Cardiac fibroblast (primary cell): Measurements from ENCODE around the gene PIAS1.

DNA sequence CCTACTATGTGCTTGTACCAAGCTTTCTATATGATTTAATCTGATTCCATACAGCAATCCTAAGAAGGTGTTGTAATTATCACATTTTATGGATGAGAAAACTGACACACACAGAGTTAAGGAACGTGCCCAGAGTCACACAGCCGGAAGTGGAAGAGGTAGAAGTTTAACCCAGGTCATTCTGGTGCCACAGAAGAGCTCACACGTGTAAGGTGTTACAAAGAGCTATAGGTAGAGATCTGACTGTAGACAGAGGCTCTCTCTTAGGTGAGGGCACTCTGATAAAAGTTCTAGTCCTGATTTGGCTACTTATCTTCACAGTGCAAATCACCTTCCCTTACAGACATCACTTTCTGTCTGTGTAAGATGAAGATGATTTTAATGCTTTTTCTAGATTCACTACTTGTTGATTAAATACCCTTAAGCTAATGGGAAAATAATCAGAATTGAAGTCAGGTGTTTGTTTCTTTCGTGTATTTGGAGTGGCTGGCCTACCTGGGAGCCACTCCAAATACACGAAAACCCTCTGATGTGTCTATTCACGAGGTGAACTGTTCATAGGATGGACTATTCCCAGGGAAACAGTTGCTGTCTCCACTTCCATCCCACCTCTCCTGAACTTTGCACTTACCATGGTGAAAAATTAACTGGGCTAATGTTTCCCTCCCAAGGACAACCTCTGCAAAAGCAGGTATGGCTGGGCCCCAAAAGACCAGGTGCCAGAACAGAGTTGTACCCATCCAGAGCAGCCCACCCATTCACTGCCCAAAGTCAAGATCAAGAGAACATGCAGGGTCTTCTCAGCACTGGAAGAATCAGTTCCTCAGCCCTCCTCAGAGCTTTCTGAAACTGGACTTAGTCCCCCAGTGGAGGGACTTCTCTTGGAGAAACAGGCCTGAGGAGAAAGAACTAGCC, 3.1 kb upstream of the SMAD3 start:
- RRBS: no CpG with 5 or more reads among the region's 6 CpGs

DNA sequence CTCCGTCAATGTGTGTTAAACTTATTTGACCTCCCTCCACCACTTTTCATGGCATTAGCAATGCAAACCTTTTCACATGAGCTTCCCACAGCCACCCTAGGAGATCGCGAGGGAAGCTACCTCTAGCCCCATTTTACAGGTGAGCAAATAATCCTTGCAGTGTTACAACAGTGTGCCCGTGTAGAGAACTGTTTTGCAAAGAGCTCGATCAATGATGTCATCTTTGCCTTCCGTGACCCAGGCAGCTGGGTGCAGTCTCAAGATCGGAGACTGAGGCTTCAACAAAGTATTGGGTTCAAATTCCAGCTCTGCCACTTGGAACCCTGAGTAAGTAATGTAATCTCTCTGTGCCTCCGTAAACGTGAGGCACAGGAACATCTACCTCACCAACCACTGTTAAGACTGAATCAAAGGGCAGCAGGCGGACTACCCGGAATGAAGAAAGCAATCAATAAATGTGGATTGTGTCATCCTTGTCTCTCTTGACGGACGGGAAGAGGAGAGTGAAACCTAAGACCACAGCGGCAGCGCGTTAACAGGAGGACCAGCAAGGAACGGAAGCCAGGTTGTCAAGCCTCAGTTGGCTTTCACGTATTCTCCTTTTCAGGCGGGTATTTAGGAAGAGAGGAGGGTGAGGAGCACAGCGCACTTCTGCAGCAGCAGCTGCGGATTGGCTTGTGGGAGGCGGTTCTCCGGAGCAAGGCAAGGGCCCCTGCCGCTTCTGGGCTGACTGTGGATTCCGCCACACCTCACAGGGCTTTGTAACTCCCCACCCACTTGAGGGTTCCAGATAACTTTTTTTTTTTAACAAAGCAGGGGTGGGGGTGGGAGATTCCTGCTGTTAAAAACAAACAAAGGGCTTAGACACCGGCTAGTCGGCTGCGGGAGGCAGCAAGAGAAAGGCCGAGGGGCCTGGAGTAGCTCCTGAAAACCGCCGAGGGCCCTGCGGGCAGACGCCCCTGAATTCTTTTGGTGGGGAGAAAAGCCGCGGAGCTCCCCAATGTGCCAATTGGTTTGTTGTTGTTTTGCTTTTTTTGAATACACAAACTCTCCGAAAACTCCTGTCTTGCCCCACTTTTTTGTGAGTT, 1.4 kb upstream of the SMAD3 start:
- RRBS: no CpG with 5 or more reads among the region's 36 CpGs

DNA sequence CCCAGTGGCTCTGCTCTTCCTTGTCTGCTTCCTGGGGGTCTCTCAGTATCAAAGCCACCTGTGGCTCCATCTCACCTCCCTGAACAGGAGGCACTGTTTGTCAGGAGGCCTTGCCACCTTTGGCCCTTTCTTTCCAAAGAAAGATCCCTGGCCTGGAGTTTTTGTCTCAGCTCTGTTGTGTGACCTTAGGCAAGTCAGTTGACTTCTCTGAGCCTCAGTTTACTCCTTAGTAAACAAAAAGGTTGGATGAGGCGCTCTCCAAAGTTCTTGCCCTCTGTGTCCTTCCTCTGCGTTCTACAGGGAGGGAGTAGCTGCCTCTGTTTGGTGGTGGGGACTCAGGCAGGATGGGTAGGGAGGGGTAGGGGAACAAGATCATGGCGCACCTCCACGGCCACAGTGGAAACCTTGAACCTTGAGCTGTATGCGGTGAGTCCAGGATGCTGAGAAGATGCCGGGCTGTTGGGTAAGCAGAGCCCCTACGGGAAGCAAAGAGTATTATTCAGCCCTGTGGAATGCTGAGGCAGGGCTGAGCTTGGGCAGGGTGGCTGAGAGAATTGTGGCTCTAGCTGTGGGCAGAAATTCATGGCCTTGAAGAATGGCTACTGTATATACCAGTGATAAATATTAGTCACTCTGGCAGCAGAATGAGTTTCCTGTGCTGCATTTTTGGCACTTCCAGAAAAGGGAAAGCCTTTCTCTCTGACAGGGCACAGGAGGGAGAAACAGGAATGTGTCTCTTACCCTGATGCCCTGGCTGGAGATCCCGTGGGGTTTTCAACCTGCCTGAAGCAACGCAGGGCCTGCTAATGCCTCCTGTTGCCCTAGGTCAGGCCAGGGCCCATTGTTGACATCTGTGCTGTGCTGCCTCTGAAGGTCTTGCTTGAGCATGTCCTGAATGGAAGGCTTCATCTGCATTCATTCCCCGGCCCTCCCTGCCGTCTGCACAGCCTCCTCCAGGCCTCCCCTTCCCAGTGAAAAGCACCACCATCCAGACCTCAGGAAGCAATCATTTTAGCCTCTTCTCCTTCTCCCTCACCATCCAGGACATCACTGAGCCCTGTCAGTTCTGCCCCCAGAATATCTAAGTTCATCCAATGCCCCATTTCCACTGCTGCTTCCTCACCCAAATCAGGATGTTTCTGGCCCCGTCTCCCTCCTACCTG, 40.0 kb downstream of the SMAD3 start:
- RRBS: no CpG with 5 or more reads among the region's 12 CpGs

DNA sequence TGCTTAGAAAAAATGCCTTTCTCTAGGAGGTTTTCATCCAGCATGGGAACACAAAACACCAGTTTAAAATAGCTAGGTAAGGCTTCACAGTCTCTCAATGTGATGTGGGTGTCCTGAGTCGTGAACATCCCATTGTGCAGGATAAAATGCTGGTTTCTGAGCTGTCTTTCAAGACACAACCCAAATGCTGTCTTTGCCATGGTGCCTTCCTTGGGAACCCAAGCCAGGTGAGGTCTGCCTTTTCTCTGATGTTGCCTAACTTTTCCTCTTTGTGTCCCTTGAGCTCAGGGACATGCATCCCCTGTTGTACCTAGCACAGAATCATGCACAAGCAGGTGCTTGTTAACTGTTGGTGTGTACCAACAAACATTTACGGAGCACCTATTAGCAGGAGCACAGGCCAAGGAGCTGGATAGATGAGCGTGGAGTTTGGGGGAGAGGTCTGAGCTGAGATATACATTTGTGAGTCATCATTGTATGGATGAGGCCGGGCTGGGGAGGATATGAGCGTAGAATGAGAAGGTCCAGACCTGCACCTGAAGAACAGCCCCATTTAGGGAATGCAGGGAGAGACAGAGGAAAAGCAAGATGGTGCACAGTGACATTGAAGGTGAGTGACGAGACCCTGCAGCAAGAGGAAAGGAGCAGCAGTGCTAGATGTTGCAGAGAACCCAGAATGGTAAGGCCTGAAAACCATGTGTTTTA, 53.3 kb downstream of the SMAD3 start:
- RRBS: no CpG with 5 or more reads among the region's 6 CpGs

DNA sequence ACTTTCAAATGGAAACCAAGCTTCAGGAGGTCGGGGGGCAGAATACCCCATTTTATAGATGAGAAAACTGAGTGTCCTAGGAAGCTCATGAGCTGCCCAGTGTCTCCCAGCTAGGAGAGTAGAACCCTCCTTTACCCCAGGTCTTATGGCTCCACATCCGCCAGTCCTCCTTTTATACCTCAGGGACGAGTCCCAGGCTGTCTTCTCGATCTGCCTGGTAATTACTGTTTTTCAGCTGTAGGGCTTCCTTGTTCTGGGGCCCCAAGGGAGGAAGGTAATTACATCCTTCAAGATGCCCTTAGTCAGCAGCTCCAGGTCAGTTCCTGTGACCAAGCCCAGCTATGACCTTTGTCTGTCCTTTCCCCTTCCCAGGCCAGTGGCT, 92.7 kb downstream of the AAGAB start:
- RRBS: no CpG with 5 or more reads among the region's 4 CpGs

DNA sequence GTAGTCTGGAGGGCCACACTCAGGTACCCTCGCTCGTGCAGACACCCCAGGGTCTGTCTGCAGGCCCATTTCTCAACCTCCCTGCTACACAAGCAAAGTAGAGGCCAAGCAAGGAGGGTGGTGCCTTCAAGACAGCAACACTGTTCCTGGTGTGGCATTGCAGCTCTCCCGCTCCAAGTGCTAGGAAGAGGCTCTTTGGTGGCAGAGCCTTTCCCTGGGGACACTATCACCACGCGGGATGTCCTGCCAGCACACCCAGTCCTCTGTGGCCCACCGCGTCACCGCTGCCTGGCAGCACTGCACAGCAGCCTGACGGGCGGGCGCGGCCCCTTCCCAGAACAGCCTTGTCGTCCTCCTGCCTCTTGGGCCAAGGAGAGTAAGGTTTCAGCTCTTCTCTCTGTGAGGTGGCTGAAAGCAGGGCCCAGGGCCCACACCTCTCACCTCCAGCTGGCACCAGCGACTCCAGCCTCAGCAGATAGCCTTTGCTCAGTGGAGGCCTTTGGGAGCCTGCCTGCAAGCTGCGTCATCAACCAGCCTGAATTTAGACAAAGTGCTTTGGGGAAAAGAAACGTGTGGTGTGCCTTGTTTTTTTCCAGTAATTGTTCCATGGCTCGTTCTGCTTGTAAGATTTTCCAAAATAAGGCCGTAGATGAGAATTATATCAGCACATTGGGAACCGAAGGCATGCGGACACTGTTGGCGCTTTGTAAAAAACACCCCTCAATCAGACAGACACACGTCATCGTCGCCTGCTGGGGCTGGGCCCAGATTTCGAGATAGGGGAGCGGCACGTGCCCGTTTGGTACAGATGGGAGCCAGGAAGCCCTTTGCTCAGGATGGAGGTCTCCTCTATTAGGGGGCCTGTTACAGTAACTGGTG, 65.0 kb downstream of the AAGAB start:
- RRBS: no CpG with 5 or more reads among the region's 28 CpGs

DNA sequence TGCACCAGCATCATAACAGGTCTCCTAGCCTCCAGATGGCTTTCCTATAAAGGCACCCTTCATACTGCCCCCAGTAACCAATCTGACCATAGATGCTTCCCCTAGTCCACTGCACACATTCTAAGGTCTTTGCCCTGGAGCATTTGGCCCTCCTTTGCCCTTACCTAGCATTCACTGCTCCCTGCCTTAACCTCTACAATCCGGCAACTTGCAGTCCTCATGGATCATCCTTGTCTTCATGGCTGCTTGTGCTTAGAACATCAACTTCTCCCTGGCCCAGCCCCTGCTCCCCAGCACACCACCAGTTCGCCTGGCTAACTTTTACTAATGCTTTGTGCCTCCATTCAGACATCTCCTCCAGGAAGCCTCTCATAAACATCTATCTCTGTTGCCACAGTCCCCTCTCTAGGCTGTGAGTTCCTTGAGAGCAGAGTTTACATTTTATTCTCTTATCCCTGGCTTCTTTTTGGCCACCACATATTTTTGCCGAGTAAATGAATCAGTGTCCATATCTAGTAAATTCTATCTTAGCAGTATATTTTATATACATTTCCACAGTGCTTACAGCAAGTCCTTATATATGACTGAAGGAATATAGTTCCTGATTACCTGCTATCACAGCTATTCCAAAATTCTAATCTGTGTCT, 57.1 kb downstream of the AAGAB start:
- RRBS: no CpG with 5 or more reads among the region's 3 CpGs

- RRBS: no CpG with 5 or more reads among the region's 3 CpGs
These were observed 119.1 kb upstream of the SKOR1 start for GRCh38 chr15:67706139-67706631.

GRCh38 chr15:67762931-67763553, 62.3 kb upstream of the SKOR1 start:
- RRBS: no CpG with 5 or more reads among the region's 8 CpGs

DNA sequence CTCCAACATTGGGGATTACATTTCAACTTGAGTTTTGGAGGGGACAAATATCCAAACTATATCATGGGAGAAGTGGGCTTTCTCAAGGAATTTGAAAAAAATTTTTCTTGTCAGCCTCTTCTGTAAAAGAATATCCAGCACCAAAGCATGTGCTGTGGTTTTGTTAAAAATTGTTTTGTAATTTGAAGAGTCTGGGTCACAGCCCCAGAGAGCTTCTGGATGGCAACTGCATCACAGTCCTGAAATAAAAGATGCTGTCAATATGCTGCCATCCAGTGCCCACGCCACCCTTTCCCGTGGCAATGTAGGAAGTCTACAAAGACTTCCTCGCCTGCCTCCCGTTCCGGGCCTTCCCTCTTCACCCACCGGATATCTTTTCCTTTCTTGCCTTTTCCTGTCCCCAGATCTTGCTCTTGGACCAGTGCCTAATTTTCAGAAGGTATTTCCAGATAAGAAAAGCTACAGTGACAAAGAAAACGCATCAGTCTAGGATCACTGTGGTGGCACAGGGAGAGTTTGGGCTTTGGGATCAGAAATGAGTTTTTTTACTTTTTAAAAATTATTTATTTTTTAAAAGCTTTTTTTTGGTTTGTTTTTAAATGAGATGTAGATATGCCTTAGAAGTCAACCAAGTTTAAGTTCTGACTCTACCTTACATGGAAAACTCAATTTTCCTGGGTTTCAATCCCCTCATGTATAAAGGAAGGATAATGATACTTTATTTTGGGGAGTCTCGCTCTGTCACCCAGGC, 99.9 kb downstream of the SKOR1 start:
- RRBS: no CpG with 5 or more reads among the region's 8 CpGs

- RRBS: no CpG with 5 or more reads among the region's 10 CpGs
These were observed 107.9 kb upstream of the PIAS1 start for GRCh38 chr15:67945867-67946913.

- RRBS: 1% methylated on average over 19 of the region's 71 CpGs
These were observed at the start of gene PIAS1 for GRCh38 chr15:68053844-68054681. PIAS1 (plus strand) TSS chr15:68054315.

DNA sequence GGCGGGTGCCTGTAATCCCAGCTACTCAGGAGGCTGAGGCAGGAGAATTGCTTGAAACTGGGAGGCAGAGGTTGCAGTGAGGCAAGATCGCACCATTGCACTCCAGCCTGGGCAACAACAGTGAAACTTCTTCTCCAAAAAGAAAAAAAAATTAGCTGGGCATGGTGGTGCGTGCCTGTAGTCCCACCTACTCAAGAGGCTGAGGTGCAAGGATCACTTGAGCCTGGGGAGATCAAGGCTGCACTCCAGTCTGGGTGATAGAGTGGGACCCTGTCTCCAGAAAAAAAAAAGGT, 56.3 kb downstream of the PIAS1 start:
- RRBS: no CpG with 5 or more reads among the region's 3 CpGs

DNA sequence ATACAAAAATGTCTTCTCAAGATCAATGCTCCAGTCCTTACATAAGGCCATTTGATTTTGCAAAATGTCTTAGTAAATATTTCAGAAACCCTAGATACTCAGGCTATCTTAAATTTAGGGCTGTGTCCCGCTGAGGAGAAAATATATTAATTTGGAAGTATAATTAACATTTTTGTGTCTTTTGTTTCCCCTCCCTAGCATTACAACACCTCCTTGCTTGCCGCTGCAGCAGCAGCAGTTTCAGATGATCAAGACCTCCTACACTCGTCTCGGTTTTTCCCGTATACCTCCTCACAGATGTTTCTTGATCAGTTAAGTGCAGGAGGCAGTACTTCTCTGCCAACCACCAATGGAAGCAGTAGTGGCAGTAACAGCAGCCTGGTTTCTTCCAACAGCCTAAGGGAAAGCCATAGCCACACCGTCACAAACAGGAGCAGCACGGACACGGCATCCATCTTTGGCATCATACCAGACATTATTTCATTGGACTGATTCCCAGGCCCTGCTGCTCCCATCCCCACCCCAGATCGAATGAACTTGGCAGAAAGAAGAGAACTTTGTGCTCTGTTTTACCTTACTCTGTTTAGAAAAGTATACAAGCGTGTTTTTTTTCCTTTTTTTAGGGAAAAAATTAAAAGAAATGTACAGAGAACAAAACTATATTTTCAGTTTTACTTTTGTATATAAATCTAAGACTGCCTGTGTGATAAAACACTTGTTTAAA, 17.6 kb downstream of the CALML4 start:
- RRBS: no CpG with 5 or more reads among the region's 10 CpGs

DNA sequence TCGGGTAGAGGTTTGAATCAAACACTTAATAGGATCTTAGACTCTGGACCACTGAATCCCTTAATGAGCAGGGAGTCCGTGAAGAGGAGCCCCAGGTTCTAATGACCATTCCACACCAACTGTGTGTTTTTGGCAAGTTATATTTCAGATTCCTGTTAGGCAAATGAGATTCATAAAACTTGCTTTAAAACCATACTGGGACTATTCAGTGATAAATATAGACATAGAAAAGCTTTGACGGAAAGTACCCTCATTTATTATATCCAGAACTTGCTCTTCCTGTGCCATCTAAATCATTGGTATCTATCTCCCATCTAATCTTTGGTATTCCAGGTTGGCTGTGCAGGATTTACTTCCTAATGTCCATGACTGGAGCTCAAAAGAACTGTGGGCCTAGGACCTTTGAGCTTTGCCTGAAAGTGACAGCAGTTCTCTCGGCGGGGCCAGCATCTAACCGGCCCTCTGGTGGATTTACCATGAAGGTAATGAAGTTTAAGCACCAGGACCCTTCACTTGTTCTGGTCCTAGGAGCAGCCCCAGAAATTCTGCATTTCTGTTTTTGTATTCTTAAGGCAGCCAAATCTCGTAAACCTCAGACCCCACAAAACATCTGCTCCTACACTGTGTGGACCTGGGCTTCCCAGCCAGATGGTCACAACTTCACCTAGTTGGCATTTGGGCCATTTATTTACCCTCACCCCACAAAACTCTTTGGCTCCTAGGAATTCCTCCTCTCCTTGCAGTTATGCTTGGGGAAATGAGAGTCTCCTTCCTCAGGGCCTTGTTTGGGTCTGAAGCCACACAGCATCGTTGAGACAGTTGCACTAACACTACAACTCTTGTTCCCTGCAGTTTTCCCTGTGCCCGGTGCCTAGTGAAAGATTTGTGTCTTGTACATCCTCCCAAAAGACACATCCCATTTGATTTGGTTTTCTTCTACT, 13.0 kb downstream of the CALML4 start:
- RRBS: no CpG with 5 or more reads among the region's 9 CpGs

DNA sequence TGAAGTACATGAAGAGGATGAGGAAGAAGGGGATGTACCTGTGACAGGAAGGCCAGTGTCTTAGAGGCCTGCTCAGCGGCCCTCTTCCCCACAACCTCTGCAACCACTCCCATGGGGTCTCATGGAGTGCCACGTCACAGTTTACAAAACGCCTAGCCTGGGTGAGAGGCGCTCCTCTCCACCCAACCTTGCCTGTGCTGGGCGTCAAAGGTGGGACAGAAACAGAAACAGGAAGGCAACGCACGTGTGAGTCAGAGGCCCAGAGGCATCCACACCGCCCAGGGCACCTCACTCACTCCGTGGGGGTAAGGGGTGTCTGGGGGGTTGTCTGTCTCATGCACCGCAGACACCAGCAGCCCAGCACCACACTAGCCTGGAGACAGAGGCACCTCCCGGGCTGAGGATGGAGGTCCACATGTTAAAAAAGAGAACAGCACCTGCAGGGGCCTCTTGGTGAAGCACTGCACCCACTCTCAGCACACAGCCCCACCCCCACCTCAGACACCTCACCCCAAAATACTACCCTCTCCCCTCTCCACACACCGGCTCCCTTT, 4.7 kb upstream of the CALML4 start:
- RRBS: no CpG with 5 or more reads among the region's 12 CpGs

- RRBS: no CpG with 5 or more reads among the region's 23 CpGs
These were observed 431 bp upstream of the FEM1B start for GRCh38 chr15:68277115-68277513.

DNA sequence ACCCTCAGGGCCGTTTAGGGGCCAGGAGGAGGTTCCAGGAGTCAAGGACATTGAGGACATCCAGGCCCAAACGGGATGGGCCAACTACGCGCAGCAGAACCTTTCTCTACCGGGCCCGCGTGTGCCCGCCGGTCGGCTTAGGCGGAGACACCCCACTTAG, 99 bp upstream of the FEM1B start:
- RRBS: 1% methylated on average over 3 of the region's 11 CpGs

- RRBS: no CpG with 5 or more reads among the region's 9 CpGs
These were observed 51.5 kb downstream of the CORO2B start for GRCh38 chr15:68630275-68630724.

DNA sequence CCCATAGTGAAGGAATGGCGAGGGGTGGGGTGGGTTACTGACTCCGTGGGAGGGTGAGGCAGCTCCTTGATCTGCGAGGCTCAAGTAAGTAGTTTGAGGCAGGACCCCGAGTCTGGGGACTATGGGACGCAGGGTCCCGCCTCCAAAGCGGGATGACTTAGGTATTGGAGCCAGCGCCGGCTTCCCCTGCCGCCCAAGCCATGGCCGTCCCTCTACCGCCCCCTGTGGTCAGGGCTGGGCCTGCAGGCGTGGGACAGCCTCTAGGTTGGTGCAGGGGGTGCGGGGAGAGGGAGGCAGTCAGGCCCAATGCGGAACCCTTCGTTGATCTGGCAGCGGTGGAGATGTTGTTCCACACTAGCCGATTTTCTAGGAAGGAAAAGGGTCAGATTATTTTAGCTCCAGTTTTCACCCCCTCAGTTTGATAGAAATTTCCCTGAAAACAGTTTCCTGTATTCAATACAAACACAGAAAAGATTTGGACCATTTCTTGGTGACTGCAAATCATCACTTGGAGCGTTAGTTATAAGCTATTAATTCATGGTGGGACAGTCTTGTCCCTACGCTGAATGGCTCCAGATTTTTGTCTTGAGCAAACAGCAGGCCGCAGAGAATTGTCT, 72.4 kb downstream of the CORO2B start:
- RRBS: no CpG with 5 or more reads among the region's 21 CpGs